Colon Carcinoma Metastatic in the Lung (tissue), 2 donors: ENCODE measurements around a stretch of chr20.

- PRO-cap, 2 experiments: no peak in any of the 2 experiments
Observed at GRCh38 chr20:50587105-50588007, 77.2 kb downstream of the PTPN1 start.

- PRO-cap, 2 experiments: no peak in any of the 2 experiments
Observed at GRCh38 chr20:50680119-50681002, 11.0 kb downstream of the RIPOR3 start.

DNA sequence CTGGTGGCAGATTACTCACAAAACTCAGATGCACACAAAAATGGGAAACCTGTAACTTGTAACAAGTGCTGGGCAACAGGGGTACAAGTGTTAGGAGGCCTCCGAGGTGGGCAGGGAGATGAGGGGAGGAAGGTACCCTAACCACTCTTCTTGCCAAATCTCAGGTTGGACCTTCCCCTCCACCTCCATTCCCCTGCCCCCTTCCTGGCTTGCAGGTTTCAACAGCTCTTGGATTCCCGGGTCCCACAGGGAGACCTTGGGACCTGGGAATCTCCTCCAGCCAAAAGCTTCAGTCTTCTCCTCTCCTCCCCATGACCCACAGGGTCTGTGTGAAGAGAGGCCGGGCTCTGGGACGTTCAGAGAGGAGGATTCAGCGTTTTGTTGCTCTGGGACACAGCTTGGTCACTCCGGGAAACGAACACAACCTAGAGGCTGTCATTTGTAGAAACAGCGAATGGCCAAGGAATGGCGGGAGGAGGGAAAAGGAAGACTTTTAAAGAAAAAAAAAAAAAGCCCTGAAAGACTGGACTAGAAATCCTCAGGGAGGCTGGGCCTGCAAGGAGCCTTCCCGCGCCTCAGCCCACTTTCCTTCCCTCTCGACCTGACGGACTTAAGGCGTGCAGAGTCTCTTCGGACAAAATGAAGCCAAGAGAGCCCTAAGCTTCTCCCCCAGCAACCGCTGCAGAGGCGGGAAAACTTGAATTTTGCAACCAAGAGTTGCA lies 1.1 kb upstream of the PARD6B start:
- PRO-cap, 2 experiments: no peak in any of the 2 experiments

DNA sequence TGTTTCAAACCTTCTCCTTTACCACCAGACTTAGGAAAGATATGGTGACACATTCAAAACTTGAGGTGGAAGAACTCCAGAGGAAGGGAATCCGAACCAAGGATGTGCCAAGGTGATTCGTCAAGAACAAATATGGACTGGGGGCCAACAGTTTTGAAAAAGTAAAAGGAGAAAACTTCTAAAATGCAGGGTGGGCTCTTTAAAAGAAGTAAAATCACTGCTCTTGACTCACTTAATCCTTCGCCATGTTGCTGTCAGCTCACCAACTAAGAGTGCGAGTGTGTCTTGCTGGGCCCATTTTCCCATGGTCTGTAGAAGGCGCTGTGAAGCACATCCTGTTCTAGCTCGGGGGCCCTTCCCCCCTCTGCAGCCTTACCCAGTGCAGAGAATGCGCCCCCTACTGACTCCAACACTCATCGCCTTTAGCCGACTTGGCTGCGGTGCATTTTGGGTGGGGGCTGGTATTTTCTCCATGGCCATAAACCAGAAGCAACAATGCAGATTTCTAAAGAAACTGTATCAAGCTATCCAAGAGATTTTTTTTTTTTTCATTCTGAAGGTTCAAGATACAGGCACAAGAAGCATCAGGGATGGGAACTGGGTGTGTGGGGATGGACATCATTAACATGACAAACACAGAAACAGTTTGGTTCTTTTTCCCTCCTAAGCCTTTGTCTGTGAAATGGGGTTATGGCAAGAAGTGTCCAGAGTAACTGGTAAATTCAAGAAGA lies 1.9 kb downstream of the ADNP start:
- PRO-cap, 2 experiments: no peak in any of the 2 experiments

- PRO-cap, 2 experiments: peak in 2 of 2 experiments; most common plus-strand start chr20:50931717 (in 2)
Observed at GRCh38 chr20:50931550-50932321, 499 bp upstream of the ADNP start.

GRCh38 chr20:51200028-51200346 lies 177.1 kb upstream of the KCNG1 start:
- PRO-cap, 2 experiments: no peak in any of the 2 experiments

GRCh38 chr20:51365799-51366930 lies 176.4 kb downstream of the NFATC2 start:
- PRO-cap, 2 experiments: no peak in any of the 2 experiments

DNA sequence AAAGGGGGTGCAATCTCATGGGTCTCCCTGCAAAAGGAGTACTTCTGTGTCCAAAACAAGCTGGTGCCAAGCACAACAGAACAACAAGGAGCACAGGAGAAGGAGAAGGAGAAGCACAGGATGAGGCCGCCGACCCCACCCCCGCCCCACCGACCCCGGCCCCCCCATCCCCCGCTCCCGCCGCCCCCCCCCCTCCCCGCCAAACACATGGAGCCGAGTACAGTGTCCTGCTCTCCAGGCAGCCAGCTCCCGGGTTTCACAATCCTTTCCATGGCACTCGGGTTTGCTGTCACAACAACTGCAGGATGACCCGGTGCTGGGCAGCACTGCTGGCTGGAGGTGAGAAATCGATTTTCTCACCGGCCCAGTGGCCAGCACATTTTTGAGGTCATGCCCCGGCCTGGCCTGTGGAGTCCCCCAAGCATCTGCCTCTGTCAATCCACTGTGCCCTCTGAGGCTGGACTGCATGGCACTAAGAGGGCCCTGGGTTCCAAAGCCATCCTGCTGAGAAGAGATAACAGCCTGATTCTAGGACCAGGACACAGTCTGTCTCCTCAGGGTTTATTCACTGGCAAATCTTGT lies 129.6 kb downstream of the NFATC2 start:
- PRO-cap, 2 experiments: no peak in any of the 2 experiments

DNA sequence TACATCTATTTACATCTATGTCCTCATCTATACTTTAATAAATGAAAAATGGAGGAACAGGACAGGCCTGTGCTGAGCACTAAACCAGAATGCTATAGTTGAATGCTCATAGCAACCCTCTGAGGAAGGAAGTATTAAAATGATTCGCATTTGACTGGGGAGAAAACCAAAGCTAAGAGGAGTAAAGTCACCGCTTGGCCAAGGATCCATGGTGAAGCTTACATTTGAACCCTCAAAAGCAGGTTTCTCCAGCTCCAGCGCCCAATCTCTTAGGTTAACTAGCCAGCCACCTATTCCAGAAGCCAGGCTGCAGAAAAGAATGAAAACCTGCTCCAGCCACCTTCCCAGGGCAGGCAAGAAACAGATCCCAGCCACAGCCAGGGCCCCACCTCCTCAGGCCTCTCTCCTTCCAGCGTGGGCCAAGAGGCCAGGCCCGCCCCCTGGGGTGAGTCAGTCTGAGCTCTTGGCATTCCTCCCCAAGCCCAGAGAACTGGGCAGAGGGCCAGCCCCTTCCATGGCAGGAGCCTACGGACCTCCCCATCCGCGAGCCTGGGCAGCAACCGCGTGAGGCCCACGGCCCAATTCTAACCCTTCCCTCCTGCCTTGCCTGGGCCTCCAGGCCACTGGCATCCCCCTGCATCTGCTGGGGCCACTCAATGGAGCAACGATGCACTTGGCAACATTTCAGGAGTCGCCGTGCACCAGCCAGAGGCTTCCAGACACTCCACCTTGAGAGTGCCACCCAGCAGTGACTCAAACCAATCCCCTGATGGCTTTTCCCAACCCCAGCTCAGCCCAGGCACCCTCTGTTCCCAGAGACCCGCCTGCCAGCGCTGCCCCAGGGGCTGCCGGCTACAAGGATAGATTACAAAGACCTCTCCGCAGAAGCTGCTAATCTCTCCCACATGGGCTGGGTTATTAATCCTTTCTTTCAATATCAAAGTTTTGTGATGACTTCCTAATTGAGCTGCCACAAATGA lies 86.0 kb downstream of the NFATC2 start:
- PRO-cap, 2 experiments: no peak in any of the 2 experiments

- PRO-cap, 2 experiments: no peak in any of the 2 experiments
Observed at GRCh38 chr20:51494174-51494799, 48.2 kb downstream of the NFATC2 start.

DNA sequence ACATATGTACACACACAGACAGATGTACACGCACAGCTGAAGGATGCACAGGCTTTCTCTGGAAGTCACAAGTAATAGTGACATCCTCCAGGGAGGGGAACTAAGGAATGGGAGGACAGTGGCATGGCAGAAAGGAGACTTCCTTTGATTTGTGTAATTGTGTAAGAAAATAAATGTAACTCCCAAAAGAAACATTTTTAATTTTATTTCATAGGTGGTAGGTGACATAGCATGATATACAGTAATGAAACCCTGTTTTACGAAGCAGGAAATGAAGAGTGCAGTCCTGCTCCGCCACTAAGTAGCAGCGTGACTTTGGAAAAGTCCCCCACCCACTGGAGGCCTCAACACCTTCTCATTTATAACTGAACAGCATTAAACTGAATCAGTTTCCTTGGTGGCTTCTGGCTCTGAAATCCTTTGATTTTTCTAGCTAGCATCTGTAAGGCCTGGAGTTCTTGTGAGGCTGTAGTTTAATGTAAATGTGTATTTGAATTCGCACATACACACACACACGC lies 14.0 kb downstream of the NFATC2 start:
- PRO-cap, 2 experiments: no peak in any of the 2 experiments

- PRO-cap, 2 experiments: no peak in any of the 2 experiments
Observed at GRCh38 chr20:51529026-51529772, 13.3 kb downstream of the NFATC2 start.

DNA sequence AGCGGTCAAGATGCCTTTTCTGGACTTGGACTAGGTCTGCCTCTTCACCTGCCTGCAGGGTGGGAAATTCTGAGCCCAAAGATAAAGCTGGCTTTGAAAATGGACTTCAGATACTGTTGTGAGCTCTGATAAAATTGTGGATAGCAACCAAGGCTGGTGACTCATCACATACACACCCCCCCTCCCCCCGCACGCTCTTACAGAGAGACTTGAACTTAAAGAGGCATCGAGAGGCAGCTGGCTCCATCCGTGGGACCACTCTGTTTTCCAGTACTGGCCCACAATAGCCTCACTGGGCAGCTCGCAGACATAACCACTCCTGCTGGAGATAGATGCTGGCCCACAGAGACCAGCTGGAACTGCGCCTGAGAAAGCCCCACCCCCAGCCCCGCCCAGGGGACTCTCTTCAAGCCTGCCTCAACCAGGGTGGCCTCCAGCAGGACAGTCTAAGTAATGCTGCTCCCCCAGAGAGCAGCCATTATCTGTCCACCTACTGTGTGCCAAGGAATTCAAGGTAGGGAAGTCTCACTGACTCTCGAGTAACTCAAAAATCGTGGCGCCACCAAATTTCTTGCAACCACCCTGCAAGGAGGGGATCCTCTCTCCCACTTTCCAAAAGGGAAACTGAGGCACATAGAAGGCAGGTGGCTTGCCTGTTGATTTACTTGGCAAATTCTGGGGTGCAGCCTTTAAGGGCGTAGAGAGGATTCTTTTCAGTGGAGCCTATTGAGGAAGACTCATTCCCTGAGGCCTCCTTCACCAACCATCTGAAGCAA lies 21.4 kb upstream of the NFATC2 start:
- PRO-cap, 2 experiments: no peak in any of the 2 experiments

GRCh38 chr20:51725351-51726255 lies 42.6 kb downstream of the ATP9A start:
- PRO-cap, 2 experiments: no peak in any of the 2 experiments

DNA sequence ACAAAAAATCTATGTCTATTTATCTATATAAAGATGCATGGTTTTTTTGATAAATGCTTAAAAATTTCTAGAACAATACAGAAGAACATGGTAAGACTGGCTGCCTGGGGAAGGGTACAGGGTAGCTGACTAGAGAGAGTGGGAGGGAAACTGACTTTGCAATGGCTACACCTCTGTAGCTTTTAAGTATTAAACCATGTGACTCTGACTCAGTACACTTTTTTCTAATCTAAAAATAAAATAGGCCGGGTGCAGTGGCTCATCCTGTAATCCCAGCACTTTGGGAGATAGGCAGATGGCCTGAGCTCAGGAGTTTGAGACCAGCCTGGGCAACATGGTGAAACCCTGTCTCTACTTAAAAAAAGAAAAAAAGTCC lies 18.6 kb downstream of the ATP9A start:
- PRO-cap, 2 experiments: no peak in any of the 2 experiments

GRCh38 chr20:51768766-51769185 lies 586 bp upstream of the ATP9A start:
- PRO-cap, 2 experiments: peak in 2 of 2 experiments; most common minus-strand start chr20:51768913 (in 1)

DNA sequence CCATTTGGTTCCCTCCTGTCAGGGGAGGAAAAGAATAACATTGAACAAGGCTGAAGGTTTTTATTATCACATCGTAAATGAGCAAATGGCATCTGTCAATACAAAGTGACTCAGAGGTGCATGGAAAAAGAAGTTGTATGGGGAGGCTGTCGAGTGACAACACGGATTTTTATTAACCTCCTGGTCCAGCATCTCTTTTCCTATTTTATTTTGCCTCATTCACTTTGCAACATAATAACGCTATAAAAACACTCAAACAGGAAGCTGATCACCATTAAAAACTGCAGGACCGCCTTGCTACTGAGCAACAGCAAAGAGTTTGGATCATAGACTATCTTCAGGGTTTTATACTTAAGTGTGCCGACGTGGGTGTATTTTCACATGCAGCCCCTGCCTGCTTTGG lies 132.0 kb upstream of the SALL4 start:
- PRO-cap, 2 experiments: peak in 2 of 2 experiments; most common plus-strand start position 274 of the sequence (in 2); most common minus-strand start position 36 of the sequence (in 1)

DNA sequence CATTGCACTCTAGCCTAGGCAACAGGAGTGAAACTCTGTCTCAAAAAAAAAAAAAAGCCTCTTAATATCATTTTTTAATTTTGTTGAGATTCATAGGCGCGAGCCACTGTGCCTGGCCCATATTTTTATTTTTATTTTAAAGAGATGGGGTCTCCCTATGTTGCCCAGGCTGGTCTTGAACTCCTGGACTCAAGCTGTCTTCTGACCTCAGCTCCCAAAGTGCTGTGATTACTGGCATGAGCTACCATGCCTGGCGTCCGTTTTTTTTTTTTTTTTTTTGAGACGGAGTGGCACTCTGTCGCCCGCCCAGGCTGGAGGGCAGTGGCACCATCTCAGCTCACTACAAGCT lies 190.5 kb downstream of the ZFP64 start:
- PRO-cap, 2 experiments: no peak in any of the 2 experiments

DNA sequence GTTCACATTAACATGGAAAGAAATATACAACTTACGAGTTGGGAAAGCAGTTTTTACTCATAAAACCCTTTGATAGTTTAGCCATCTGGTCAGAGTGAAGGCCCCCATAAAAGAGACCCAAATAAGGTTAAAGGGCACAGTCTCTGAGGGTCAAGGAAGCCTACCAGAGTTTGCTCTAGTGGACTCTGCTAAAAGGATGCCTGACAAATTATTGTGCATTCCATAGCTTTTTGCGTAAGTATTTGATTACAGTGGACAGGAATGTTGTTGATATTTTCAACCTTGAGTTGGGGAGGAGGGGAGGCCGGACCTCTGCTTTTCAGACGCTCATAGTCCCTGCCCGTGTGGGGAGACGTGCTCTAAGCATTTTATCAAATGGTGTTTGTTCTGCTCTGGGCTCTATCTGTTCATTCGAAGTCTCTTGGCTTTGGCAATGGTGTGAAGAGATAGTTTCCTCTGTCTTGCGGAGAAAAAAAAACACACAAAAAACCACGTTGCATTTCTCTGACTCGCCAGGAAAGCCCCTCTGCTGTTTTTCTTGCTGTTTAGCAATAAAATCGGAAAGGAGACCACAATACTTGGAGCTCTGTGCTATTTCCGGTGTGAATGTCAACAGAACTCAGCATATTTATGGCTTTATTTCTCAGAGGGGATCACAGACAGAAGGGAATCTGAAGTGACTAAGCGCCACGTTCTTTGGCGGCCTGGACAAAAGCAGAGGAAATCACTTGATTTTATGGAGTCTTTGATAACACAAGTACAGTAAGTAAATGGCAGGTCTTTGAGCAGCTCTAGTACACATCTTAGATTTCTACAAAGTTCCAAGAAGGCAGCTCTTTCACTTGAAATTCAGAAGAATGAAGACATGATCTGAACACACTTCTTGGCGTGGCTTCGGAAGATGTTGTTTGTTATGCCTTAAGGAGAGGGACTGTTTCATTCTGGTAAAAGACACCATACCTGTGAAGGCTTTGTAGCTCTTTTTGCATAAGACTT lies 159.8 kb downstream of the ZFP64 start:
- PRO-cap, 2 experiments: peak in 2 of 2 experiments; most common plus-strand start position 658 of the sequence (in 2); most common minus-strand start position 435 of the sequence (in 2)

DNA sequence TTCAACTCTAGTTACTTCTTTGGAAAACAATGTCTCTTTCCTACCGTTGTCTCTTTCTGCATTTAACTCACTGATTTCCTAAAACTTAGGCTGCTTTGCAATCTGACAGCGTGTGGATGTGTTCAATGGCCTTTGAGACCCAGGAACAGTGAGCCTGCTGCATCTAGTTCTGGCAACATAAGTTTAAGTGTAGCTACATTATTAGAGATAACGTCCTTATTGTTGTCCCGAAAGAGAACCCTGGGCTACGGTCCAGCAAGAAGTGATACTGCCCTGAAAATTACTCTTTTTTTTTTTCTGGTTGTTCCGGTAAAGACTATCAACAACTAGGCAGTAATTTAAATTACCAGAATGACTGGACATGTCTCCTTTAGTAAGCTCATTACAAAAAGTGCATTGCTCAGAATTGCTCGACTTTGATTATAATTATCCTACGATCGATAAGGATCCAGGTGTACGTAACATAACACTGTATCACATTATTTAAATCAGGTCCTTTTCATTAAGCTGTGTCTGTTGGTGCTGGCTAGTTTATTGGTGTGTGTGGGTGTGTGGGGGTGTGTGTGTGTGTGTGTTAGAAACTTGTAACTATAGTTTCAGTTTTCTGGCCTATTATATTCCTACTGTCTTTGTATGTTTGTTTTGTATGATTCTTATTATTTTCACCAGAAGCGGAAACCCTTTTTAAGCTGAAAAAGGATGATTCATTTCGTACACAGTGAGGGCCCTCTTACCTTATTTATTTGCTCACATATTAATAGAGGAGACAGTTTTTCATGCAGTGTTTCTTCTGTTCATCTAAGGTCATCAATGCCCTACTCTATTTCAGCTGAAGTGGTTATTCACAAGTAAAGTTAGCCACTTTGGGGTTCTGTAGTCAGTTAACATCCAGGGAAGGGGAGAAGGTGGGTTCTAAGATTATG lies 3.1 kb downstream of the TSHZ2 start:
- PRO-cap, 2 experiments: no peak in any of the 2 experiments